Neutrophil (primary cell): ENCODE measurements around the genes TSPY3, NLGN4Y, PRY and DAZ4.

GRCh38 chrY:3003246-3004362 is 68.4 kb downstream of the ZFY start:
- PRO-cap = no peak

- PRO-cap = no peak
Observed at GRCh38 chrY:8126000-8126625, 1211.2 kb upstream of the TSPY4 start.

- PRO-cap = no peak
Observed at GRCh38 chrY:9398148-9398568, at the start of gene TSPY3. Gene TSPY3, plus strand, starts transcription at chrY:9398421.

- PRO-cap = no peak
Observed at GRCh38 chrY:11102990-11103312, 1575.3 kb downstream of the TSPY10 start.

DNA sequence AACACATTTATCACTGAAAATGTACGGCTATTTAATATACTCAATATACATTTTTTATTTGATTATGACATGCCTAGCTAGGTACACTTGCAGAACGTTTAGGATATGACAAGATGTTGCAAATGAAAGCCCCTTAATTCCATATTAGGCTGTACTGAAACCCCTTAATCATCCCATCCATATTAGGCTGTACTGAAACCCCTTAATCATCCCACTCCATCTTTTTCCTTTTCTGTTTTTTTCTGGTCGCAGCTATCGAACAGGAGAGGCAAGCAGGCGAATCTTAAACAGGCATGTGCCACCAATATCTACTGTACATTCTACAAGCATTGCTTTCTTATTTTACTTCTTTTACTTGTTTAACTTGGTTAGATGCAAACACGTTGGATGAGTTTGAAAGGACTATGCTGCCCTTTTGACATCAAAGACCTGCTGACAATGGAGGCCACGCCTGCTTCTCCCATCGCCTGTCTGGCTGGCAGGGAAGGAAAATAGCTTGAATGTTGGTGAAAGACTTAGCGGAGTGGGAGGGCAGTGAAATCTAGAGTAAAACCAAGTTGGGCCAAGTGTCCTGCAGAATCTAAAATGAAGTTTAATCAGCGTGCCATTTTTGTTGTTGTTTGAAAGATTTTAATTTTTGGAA is 1.4 kb downstream of the TMSB4Y start:
- PRO-cap = no peak

DNA sequence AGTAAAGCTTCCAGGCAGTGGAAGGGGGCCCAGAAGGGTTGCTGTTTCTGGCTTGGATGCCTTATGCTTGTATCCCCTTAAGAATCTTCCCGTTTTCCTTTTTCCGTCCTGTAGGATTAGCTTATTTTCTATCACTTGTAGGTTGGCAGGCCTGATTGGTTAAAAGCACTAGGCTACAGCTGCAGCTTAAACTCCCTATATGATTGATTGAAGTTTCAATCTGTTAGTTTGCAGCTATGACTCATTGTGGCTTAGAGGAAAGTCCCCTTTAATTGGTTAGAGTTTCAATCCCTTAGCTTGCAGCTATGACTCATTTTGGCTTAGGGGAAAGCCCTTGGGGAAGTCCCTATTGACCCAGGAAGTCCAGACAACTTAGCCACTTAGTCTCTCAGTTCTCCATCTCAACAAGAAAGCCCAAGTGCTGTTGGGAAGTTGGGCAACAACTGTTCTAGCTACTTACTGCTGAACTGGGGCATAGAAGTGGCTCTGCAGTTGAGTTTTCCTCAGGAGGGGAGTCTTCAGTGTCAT is 183.6 kb upstream of the NLGN4Y start:
- PRO-cap = no peak

DNA sequence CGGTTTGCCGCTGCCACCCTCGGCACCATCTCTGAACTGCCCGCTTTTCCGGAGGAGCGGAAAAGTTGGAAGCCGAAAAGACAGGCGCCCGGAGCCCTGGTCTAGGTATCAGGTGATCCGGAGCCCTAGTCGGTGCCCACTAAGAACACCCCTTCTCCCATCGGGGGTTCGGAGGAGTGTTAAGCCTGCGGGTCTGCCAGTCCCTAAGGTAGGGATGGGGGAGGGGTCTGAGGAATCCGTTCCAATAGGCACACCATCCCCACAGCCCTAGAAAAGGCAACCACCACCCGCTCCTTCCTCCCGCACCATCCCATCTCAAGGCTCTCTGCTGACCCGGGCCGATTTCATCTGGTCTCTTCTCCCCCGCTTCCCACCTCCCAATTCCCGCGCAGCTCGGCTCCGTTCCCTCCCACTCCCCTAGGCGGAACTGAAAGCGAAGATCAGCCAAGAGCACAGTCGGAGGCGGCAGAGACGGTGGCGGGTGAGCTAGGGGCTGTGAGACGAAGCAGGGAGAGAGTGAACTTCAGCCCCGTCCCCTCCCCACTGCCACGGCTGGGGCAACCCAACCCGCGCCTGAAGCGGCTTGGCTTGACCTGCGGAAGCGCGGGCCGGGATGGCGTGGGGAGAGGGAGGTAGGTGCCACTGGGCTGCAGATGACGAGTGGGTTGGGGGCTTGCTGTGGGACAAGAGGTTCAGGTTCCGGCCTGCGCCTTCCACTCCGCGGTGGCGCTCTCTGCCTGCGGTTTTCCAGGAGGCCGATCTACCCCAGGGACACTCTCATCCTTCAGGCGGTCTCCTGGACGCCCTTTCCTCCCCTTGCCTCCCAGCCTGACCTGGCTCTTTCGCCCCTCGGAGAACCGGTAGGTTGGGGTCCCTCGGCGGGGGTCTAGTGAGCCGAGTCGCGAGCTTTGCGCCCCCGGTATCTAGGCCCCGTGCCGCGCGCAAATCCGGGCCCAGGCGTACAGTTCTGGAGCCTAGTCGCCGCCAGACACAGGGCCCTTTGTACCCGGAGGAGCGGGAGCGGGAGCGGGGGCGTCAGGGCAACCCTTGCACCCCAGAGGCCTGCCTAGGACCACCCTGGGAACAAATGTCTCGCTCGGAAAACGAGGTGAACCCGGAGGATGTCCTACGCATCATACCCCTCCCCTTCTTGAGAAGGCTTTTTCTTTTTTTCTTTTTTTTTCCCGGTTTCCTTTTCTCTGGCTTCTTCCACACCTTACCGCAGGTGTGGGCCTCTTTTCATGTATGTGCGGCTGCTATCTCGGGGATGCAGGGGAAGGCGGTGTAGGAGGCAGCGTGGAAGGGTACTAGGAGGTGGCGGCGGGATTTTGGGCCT is at the start of gene NLGN4Y:
TSS of gene NLGN4Y (plus strand) at position 453 of the 1,336 bp plus-strand sequence.
- PRO-cap = no peak

DNA sequence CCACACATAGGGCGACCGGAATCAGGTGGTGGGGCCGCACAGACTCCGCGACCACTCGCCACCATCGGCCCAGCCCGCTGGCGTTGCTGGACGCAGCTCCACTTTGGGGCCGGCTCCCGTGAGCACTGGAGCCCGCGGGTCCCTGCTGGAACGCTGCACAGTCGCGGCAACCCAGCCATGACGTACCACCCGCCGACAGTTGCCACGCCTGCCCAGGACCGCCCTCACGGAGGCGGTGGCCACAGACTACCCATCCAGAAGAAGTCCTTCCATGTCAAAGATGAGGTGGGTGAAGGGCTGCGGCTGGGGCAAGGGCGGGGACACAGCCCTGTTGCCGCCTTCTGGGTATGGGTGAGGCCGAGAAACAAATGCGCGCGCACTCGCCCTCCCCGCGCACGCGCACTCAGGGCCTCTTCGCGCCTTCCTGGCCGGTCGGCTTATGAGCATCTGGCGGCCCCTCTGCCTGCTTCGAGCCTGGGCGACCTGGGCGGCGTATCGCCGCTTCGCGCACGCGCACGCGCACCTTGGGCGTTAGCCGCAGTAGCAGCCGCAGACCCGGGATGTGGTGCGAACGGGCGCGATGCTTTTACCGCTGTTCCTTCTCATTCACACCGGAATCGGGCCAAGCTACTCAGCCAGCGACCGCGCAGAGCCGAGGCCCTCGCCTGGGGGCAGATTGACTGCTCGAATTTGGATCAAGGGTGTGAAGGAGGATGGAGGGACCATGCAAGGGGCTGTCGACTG is 931.6 kb downstream of the NLGN4Y start:
- PRO-cap = no peak

DNA sequence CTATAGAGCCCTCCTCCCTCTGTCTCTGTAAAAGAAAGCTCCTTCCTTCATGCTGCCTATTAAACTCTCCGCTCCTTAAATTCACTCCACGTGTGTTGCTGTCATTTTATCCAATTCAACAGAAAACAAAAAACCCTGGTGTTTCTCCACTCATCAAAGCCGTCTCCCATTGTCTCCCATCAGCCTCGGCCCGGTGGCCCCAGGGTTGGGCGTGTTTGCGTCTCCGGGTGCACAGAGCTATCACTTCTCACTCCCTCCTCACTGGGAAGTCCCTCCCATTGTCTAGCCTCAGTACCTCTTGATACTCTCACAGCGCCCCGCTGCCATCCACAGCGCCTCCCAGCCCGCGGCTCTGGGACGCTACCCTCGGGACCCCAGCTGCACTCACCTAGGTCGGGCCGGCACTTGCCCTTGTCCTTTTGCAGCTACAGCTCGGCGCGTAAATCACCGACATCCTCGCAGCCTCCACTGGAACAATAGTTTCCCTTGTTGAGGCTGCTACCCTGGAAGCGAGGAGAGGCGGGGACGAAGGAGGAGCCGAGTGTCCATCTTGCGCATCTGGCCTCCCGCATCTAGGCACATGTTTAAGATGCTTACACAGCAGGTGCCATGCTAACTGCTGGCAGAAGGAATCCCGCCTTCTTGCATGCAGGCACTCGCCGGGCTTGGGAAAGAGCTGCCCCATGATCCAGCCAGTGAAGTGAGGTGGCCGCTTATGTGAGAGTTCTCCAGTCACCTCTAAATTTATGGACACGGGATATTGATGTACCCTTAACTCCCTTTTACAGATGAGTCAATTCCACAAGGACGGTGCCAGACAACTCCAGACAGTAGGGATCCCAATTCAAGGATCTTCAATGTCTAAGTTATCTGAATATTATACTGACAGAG is 269.5 kb upstream of the HSFY2 start:
- PRO-cap = no peak

GRCh38 chrY:19322727-19323038 is 421.8 kb downstream of the KDM5D start:
- PRO-cap = no peak

DNA sequence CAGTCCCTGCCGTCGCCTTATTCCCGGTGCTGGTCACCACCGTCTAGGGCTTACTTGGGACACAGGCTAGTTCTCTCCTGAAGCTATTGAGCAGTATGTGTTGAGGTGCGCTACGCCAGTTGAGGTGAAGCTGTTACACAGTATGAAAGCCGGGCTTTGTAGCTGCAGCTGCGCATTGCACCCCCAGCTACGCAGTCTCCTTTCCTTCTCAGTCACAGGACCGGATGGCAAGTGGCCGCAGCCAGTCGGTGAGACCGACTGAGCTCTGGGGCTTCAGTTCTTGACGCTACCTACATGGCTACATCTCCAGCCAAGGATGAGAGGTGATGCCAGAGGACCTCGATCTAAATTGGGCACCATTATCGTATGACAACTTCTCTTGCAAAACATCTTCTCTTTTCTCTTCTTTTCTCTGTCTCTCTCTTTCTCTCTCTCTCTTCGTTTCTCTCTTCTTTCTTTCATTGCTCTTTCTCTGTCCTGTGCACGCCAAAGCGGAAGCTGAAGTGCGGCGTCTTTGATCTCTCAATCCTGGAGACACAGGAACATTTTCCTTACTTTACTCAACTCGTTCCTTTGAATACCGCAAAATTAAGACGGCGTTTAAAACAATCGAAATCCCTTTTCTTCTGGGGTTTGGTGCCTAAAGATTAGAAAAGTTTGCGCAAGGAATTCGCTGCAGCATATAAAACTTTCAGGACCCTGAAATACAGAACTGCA is 176.7 kb downstream of the KDM5D start:
- PRO-cap = no peak

DNA sequence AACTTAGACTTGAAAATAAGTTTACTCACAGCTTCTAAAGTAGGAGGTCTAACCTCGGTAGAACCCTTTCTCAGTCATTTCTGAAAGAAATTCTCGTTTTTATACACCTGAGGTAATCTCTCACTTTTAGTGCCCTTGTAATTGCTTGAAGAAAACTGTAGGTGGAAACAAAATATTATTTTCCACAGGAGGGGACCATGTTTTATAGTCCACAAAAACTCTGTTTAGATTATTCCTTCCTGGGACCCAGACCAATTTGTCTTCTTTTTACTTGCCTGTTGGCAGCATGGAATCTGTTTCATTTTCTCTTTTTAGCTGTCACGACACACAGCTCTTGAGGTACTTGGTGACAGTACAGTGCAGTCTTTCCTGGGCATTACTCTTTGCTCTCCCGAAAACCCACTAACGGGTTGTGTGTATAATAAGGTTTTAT is 933 bp downstream of the EIF1AY start:
- PRO-cap = no peak

- PRO-cap = no peak
Observed at GRCh38 chrY:22490146-22490659, at the start of gene PRY. Gene PRY, plus strand, starts transcription at chrY:22490397.

- PRO-cap = no peak
Observed at GRCh38 chrY:24833522-24834121, at the start of gene DAZ4. Gene DAZ4, plus strand, starts transcription at chrY:24833919.